ENCODE measurements around the gene BLTP3B.

- CAGE, long polyA plus RNA: no peak
- RRBS: no CpG with 5 or more reads among the region's 40 CpGs
These were observed at the start of gene BLTP3B for GRCh38 chr12:100142781-100143376. TSS of gene BLTP3B (minus strand) at chr12:100142874.

DNA sequence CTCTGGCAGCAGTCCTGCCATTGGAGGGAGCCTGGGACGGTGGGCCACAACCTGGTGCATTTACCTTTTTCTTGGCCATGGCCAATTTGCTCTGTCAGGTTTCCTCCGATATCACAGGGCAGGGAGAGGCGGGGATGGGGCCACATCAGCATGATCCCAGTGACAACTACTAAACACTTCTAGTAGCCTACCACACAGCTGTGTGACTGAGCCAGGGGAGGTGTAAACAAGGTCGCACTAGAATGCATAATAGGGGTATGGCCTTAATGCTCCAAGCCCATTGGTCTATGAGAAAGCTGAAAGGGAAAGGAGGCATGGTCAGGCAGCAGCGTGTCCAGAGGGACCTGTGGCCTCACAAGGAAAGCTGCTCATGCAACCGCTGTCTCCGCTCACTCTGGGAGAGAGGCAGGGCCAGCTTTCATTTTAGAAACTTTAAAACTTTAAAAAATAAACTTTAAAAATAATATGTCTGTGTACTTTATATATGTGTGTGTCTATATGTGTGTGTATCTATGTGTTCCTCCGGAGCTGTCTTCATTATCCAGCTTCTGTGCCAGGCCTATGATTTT is 27.5 kb upstream of the ACTR6 start:
- CAGE, long polyA plus RNA: no peak
- RRBS: no CpG with 5 or more reads among the region's 8 CpGs

GRCh38 chr12:100335591-100336068 is 21.2 kb upstream of the SLC17A8 start:
- CAGE, long polyA plus RNA: no peak
- RRBS: no CpG with 5 or more reads among the region's 2 CpGs

GRCh38 chr12:100431060-100431259 is 42.7 kb upstream of the NR1H4 start:
- CAGE, long polyA plus RNA: no peak
- RRBS: no CpG with 5 or more reads among the region's 6 CpGs

GRCh38 chr12:100555730-100556248 is 17.7 kb upstream of the GAS2L3 start:
- CAGE, long polyA plus RNA: no peak
- RRBS: no CpG with 5 or more reads among the region's 5 CpGs

DNA sequence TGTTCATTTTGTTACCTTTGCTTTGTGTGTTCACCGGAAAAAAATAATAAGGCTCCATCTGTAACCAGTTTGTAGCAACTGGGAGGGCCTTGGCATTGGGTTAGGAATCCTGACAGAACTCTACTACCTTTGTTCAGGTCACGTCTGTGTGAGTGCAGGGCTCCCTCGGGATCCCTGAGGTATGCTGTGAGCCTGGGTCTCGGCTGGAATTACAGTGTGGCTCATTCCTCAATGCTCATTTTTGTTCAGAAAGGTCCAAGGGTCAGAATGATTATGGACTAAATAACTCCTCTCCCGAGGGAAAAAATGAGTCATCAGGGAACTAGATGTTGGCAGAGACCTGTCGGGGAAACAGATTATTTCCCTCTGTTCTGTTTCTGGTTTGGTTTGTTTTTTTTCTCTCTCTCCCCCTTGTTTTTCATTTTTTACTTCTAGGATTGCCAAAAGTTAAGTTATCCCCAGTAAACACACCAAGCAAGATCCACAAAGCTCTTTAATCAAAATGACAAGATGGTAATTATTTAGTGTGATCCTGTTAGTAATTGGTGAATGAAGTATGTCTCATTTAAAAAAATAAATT is 157.9 kb downstream of the SLC5A8 start:
- CAGE, long polyA plus RNA: no peak
- RRBS: no CpG with 5 or more reads among the region's 6 CpGs

DNA sequence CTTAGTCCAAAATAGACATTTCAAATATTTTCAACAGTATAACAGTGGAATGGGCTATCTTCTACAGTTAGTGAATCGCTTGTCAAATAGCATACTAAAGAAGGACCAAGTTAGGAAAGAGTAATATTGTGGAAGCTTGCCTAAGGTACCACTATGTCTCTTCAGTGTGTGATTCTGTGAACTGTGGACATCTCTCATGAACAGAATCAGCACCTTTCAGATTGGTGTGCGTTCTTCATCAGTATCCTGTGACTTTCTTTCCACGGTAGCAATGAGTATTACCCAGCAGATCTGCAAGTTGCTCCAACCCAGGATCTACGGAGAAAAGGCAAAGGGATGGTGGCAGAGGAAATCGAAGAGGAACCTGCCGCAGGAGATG is 37.3 kb downstream of the UTP20 start:
- CAGE, long polyA plus RNA: no peak
- RRBS: no CpG with 5 or more reads among the region's 6 CpGs

- CAGE, long polyA plus RNA: no peak
- RRBS: no CpG with 5 or more reads among the region's 3 CpGs
These were observed 54.6 kb upstream of the MYBPC1 start for GRCh38 chr12:101540059-101540609.

GRCh38 chr12:101698709-101699167 is 1.3 kb downstream of the CHPT1 start:
- CAGE, long polyA plus RNA: no peak
- RRBS: no CpG with 5 or more reads among the region's 5 CpGs

- CAGE, long polyA plus RNA: no peak
- RRBS: no CpG with 5 or more reads among the region's 4 CpGs
These were observed 32.6 kb upstream of the SYCP3 start for GRCh38 chr12:101771937-101772240.

DNA sequence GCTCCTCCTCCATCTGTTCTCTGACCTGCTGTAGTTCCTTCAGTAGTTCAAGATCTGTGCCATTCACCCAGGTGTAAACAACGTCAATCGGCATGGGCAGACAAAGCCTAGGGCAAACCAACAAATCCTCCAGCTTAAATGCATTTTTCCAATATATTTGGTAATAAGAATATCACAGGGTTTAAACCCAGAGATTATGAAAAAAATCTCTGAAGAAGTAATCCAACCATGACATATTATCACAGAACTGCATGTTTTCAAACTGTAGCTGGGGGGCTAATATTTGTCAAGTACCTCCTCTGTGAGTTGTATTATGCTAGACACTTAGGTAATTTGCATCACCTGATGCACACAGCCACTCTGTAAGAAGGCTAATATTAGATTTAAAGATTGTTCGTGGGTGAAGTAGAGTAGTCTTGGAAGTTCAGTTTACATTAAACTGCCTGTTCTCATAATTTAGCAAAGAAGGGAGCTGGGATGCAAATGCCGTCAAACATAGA is 40.8 kb downstream of the GNPTAB start:
- CAGE, long polyA plus RNA: no peak
- RRBS: no CpG with 5 or more reads among the region's 4 CpGs

- CAGE, long polyA plus RNA: no peak
- RRBS: no CpG with 5 or more reads among the region's 3 CpGs
These were observed 14.1 kb downstream of the DRAM1 start for GRCh38 chr12:101891308-101892079.

DNA sequence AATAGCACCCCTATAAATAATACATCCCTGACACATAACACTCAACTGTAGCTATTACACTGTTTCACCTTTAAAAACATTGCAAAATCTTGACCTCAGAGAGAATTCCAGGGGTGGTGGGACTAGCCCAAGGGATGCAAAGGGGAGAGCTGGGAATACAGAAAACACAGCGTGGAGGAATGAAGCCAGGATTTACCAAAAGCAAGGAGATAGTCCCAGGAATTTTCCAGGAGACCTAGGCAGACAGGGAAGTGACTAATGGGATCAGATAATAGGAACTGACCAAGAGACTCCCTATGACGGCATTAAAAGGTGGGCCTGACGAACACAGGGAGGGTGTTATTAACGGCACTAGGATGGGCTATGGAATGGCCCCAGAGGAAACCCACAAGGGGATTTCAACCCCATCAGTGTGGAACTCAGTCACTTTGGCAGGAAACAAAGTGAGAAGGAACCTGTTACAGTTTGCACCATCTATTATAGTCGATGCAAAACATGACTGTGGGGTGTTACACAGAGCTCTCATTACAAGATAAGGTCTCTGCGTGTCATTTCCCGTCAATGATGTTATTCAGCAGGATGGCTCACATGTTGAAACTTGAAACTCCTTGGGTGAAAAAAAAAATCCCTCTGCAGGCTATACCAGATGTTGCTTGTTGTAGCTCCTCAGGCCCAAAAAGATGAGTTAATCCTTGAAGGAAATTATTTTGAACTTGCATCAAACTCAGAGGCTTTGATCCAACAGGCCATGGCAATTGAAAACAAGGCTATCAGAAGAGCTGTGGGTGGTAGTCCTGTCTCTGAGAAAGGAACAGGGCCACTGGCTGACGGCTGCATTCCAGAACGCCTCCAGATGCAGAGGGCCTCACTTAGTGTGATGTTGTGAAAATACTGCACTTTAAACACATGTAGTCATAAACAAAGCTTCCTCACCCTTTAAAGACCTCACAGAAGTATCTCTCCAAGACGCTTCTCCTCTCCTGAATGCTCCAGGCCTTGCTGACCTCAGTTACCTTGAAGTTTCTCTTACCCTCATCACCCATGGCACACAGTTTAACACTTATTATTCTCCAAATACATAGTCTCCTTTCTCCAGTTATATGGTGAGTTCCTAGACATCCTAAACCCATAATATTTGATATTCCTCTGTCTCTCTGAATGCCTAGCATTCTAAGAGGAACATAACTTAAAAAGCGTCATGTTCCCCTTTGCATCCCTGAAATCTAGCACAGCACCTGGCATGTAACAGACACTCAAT is 58.9 kb downstream of the DRAM1 start:
- CAGE, long polyA plus RNA: no peak
- RRBS: no CpG with 5 or more reads among the region's 11 CpGs

DNA sequence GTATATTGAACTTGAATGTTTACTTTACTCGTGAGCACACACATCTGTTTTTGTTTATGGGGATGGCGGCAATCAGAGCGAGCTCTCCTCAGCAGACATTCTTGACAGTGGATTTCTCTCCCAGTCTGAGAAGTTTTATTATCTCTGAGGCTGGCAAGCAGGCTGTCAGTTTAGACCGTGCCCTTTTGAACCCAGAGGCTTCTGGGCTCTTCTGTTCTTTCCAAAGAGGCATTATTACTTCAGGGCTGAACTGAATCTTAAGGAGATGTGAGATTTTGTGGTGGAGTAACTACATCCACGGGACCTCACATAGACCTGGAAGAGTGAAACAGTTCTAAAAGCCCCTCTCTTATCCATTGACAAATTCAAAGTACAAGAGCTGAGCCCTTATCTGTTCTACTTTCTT is 68.2 kb downstream of the DRAM1 start:
- CAGE, long polyA plus RNA: no peak
- RRBS: no CpG with 5 or more reads among the region's 5 CpGs

GRCh38 chr12:102060857-102061556 is 784 bp downstream of the WASHC3 start:
- CAGE, long polyA plus RNA: no peak
- RRBS: no CpG with 5 or more reads among the region's 15 CpGs

DNA sequence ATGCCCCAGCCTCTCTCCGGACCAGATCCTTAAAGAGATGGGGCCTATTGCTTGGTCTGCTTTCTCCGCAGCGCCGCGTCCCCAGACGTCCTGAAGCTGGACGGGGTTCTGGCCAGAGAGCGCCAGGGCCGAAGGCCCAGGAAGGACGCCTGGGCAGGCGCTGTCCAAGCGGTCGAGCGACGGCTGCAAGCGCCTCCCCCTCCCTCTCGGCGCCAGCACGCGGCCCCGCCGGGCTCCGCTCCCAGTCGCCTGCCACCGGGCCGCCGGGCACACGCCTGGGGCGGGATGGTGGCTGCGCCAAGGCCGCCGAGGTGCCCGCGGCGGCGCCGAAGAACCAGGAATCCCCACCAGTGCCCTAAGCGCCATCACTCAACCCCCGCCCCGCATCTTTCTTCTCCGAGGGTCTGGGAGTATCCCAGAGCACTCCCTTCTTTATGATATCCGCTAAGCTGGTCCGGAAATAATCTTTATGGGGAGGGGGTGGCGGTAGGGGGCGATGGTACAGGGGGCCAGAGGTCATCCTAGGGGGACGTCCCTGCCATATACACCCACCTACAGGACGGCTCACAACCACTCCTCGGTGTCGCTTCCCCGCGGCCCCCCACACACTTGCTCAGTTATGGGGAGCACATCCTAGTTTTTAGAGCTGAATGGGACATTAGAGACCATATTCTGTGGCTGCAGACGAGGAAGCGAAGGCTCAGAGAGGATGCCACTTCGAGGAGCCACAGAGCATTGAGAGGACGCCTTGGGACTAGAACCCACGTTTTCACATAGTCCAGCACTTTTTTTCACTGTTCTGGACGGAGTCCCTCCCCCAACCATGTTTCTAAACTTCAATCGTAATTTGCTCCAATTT is 999 bp upstream of the ASCL1 start:
- CAGE, long polyA plus RNA: no peak
- RRBS: no CpG with 5 or more reads among the region's 58 CpGs

- CAGE, long polyA plus RNA: no peak
- RRBS: no CpG with 5 or more reads among the region's 2 CpGs
These were observed 58.1 kb downstream of the STAB2 start for GRCh38 chr12:103645126-103645711.

DNA sequence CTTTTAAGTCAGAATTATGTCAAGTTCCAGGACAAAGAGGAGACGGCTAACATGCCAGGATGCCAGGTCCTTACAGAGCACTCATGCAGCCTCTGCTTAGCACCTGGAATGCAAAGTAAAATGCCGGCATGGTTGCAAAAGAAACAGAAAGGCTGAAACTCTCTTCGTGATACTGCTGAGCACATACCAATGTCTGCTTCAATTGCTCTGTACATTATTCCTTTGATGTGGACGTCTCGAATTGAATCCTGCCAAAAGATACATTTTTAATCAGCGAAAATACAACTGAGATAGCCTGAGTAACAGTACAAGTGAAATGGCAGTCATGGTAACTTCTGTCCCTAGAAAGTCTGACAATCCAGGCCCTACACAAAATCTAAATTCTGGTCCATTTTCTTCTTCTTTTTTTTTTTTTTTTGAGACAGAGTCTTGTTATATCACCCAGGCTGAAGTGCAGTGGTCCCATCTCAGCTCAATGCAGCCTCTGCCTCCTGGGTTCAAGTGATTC is 47.2 kb downstream of the NT5DC3 start:
- CAGE, long polyA plus RNA: no peak
- RRBS: no CpG with 5 or more reads among the region's 6 CpGs

- CAGE, long polyA plus RNA: no peak
- RRBS: no CpG with 5 or more reads among the region's 9 CpGs
These were observed 38.8 kb downstream of the NT5DC3 start for GRCh38 chr12:103801974-103802925.

GRCh38 chr12:103877892-103878477 is 37.0 kb upstream of the NT5DC3 start:
- CAGE, long polyA plus RNA: no peak
- RRBS: no CpG with 5 or more reads among the region's 5 CpGs